ENCODE results near the genes SP6 and HOXB1.

GRCh38 chr17:47438119-47439413 is 92.3 kb upstream of the NPEPPS start:
- PRO-cap: no peak

DNA sequence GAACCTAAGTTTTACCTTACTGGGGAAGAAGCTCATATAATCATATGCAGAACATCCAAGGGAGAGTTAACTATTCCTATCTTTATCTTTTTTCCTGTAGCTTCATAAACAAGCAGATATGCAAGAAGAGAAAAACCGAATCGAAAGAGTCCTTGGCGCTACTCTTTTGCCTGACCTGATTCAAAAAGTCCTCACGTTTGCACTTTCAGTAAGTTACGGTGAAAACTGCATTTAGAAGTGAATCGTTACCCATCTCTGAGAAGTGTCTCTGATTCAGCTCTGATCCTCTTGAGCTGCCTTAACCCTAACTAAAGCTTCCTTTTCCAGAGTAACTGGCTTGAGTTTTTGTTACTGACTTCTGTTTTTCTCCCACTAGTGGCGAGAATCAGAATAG is 31.5 kb upstream of the KPNB1 start:
- PRO-cap: no peak

DNA sequence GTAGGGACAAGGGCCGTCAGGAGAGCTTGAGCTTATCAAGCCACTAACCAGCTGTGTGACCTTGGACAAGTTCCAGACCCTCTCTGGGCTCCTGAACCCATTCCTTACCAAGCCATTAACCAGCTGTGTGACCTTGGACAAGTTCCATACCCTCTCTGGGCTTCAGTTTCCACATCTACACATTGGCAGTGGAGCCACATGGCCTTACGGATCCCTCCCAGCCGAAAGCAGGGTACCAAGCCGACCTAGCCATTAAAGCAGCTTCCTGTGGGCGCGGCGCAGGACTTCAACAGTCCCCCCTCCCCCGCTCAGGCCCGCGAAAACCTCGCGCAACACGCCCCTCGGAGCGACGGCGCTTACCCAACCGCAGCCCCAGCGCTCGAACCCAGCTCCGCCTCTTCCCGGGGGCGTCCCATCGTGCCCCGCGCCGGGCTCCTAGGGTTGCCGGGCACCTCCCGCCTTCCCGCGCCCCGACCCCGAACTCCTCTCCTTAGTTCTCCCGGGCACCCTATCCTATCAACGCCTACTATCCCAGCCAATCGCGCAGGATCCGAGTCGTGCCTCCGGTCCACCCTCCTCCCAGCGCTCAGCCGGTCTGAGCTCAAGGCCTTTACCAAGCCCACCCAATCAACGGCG is 565 bp upstream of the KPNB1 start:
- PRO-cap: unidirectional peak, minus-strand start at position 229 of the sequence; unidirectional peak, minus-strand start at position 483 of the sequence; bidirectional peak, plus-strand start outside the sequence, minus-strand start at position 597 of the sequence

- PRO-cap: no peak
Observed at GRCh38 chr17:47694745-47695896, 1.2 kb downstream of the TBKBP1 start.

DNA sequence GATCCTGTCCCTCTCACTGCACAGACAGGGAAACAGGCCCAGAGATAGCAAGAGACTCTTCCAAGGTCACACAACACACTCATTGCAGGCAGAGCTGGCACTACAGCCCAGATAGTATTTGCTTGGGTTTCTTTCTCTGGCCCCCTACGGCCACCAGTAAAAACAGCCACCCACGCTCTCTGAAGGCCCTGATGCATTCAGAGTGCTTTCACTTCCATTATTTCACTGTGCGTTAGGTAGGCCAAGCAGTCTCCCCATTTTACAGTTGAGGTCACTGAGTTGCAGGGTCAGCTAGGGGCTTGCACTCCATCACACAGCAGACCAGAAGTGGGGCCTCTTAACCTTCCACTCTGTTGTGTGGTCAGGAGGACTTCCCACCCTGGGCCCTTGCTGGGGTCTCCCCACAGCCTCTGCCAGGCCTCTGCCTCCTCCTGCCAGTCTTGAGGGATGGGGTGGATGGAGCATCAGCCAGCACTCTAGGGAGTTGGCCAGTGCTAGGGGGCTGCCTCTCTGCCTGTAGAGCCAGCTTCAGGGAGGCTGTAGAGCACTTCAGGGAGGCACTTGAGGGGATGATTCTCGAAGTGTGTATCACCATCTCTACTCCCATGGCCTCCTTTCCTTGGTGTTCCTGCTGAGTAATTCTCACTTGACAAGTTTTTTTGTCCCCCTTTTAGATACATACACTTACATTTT is 2.6 kb downstream of the TBX21 start:
- PRO-cap: no peak

DNA sequence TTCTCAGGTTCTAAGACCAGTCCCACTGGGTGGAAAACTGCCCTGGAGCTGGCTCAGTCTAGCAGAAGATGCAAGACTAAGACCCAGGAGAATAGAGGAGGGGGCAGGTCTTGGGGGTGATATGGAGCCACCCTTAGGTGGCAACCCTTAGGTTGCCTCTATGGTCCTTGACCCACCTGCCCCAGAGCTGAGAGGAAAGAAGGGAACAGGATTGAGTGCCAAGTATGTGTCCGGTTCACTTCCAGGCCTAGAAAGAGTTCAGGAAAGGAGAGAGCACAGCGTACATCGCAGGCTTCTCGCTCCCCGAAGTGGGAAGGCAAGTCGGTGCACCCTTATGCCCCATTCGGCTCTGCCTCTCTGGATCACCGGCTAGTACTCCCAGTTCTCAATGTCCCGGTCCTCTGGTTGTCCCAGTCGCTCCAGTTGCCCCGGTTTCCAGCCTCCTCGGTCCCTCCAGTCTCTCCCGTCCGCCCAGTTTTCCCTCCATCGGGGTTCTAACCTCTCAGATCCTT is 611 bp downstream of the SP6 start:
- PRO-cap: no peak

- PRO-cap: no peak
Observed at GRCh38 chr17:47850808-47851745, at the start of gene SP6. Gene SP6 (minus strand): TSS chr17:47851163.

DNA sequence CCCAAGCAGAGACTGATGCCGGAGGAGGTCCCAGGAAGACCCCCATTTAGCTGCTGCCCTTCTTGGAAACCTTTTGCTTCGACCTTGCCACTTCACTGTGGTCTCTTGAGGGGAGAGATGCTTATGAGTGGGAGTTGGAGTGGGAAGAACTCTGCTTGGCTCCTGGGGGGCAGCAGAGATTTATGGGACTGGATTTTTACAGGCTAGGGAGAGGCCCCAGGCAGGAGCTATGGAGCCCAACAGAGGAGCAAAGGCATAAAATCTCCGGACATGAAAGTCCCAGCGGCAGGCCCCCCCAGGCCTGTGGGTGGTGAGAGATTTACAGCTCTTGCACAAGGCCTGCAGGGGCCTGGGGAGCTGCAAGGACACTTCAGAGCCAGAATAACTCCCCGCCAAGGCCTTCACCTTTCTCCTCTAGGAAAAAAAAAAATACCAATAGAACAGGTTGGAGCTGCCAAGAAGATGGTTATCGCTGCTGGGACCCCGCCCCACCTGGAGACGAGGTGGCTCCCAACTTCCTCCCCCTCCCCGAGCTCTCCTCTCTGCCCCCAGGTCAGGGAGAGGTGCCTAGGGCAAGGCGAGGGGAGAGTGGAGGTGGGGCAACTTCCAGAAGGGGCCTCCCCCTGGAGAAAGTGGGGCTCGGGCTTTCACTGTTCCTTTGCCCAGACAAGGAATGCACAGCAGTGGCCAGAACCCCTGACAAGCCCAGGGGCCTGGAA is 11.9 kb upstream of the SP2 start:
- PRO-cap: no peak

DNA sequence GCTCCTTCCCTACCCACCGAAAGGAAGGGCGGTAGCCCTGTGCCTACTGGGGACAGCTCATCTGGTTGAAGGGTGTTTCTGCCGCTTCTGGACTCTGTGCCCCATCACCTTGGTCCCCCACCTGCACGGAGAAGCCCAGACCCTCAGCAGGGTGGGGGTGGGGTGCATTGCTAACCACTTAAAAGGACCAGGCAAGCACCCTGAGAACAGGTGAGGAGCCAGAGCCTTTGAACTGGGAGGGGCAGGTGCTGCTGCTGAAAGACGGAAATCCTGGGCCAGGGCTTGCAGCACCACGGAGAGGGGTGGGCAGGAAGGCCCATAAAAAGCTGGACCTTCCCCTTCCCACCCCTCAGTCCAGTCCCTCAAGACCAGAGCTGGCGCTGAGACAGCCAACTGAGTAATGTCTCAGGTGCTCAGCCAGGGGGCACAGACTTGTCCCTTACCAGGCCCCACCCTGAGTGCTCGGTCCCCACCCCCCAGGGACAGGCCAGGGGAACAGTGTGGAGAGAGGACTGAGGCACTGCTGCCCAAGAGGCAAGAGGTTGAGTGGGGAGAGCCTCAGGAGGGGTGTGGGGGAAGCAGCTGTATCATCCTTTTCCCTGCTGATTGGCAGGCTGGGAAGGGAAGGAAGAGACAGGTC is 11.0 kb upstream of the SP2 start:
- PRO-cap: no peak

DNA sequence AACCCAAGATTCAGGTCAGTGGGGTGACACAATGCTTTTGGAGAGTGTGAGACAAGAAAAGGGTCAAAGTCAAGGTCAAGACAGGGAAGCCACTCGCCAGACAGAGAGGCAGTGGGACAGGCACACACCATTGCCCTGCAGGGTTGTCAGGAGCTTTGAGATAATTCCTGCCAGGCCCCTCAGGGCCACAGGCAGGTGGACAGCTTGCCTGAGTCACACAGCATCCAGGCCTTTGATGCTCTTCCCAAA is 4.0 kb downstream of the PRR15L start:
- PRO-cap: no peak

- PRO-cap: no peak
Observed at GRCh38 chr17:47965988-47966676, 4.8 kb upstream of the CDK5RAP3 start.

DNA sequence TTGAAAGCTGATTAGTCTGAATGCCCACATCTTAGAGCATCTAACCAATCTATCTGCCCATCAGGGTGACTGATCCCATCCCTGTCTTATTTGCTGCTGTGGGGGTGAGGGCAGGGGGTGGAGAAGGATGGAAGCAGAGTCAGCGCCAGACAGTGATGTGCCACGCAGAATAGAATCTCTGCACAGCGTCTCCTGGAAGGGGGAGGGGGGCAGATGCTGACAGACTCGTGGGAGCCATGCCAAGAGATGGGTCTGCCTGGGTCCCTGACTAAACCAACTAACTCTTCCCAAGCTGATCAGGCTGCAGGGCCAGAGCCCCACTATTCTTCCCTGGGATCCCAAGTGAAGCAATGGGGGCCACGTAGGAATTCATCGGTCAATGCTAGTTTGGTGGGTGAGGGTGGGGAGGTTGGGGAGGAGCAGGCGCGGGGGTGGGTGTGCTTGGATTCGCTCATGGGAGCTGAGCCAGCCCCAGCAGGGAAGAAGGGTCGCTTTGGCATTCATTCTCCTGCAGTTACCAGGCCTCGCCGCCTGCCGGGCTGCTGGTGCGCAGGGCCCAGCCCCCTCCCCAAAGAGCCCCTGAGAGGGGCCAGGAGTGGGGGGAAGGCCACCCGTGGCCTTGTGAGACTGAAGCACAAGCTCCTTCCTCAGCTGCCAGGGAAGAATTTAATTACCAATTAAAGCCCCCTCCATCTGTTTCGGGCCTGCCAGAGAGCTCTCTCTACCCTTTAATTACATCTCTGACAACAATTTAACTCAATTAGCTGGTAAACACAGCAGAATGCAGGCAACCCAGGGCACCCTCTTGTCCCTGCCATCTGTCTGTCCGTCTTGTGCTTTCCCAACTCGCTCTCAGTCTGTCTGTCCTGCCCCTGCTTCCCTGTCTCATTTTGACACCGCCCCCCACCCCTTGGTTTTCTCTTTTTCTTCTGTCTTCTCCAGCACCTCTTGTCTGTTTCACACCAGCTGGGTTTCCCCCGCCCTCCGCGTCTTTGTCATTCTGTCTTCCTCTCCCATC is 32.4 kb downstream of the CDK5RAP3 start:
- PRO-cap: no peak

- PRO-cap: no peak
Observed at GRCh38 chr17:48014343-48014857, 23.2 kb downstream of the COPZ2 start.

DNA sequence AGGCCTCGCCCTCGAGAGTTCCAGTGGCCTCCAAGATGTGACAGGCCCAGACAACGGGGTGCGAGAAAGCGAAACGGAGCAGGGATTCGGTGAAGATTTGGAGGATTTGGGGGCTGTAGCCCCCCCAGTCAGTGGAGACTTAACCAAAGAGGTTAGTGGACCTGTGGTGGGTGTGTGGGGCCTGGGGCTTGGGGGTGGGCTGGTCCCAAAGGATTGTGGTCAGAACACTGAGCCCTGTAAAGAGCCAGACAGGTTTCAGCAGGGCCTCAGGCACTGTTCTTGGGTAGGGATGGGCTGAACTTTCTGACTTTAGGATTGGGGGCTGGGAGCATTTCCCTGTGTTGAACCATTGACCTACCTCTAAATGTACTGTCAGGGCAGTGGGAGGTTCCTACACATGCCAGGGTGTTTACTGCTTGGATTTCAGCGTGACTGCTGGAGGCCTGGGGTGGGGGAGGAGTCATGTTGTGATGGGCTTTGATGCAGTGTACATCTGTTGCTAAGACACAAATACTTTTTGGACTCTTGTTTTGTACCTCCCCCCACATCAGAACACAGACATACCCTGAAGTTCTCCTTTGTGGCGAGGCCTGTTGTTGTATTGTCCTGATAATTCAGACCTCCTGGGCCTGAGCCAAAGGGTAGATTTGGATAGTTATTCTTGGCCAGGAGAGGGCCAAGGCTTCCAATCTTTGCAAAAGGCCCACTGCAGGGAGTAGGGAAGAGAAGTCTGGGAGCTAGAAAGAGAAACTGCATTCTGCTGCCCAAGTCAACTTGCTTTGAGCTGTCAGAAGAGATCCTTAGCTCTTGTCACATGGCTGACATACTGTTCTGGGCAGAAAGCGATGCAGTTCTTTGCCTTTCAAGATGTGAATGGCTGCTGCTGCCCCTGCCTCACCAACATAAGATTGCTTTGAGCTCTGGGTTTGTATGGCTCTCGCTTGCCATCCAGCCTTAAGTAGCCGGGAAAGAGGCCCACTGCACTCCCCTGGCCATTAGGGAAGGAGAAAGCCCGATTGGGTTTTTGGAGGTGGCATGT is 3.6 kb downstream of the NFE2L1 start:
- PRO-cap: no peak

DNA sequence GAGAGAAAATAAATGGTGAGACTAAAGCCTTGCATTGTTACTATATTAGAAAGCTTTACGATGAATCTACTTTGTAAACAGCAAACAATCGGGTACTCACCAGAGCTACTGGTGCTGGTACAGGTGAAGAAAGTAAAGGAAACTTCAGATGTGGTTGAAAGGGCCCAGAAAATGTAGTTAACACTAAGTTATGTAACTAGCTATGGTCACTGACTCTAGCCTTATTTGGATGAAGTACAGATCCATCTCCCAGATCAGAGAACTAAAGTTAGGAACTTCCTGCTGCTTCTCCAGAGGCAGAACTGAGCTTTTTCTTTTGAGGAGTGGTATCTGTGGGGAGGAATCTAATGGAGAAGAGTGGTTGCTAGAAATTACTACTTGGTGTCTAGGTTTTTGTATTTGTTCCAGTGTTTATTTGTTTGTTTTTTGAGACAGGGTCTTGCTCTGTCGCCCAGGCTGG is 987 bp downstream of the SNX11 start:
- PRO-cap: no peak

- PRO-cap: no peak
Observed at GRCh38 chr17:48243107-48243359, 135.5 kb downstream of the SNX11 start.

- PRO-cap: no peak
Observed at GRCh38 chr17:48337945-48338607, 91.9 kb downstream of the SKAP1 start.

- PRO-cap: no peak
Observed at GRCh38 chr17:48427599-48428052, 2.4 kb downstream of the SKAP1 start.

DNA sequence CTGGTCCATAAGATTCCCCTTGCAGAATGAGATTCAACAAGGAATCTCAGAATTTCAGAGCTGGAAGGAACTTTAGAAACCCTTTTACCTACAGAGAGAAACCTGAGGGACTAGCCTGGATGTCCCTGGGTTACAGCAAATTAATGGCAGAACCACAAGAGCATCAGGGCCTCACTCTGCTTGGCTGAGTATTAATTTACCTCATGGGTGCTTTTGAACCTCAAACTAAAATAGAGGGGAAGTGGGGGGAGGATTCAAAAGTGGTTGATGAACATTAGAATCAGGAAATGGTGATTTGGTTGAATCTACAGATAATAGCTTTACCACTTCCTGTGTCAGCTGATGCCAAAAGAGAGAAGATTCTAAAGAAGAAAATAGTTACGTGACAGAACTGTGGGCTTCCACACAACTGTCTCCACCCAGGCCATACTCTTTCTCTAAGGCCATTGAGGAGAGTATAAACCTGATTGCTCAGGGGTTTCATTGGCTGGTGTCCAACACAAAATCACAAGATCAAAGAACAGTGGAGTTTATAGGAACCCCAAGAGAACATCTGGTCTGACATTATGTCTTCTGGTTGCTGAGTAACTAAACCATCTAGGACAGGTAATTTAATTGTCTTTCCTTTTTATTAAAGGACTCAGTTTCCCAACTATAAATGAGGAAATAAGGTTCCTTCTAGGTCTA is 11.3 kb upstream of the SKAP1 start:
- PRO-cap: no peak

- PRO-cap: no peak
Observed at GRCh38 chr17:48530714-48531313, at the start of gene HOXB1. Gene HOXB1 (minus strand): TSS chr17:48531011.

Data from left common carotid artery plus branches (tissue), 1 donor.